Tibial artery (tissue), 1 donor: ENCODE measurements around the gene HELZ.

- PRO-cap, result no peak
Measured at GRCh38 chr17:66548067-66548562, 245.7 kb downstream of the PRKCA start.

DNA sequence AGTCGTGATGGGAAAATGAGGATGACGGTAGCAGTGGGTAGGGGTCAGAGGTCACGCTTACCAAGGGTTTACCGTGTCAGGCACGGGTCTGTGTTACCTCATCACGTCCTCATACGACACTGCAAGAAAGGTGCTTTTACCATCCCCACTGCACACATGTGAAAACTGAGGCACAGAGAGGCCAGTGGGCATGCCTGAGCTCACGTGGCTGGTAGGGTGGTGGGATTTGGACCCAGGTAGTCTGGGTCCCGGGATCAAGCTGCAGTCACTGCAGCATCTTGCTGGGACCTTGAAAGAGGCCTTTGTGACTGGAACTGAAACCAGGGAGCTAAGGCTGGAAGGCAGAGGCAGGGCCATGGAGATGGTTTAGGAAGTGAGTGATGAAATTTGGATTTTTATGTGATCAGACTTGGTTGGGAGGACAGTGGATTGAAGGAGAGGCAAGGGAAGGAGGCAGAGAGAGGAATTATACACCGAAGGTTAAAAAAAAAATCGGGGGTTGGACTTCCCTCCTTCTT is 255.5 kb upstream of the CACNG5 start:
- PRO-cap, result no peak

DNA sequence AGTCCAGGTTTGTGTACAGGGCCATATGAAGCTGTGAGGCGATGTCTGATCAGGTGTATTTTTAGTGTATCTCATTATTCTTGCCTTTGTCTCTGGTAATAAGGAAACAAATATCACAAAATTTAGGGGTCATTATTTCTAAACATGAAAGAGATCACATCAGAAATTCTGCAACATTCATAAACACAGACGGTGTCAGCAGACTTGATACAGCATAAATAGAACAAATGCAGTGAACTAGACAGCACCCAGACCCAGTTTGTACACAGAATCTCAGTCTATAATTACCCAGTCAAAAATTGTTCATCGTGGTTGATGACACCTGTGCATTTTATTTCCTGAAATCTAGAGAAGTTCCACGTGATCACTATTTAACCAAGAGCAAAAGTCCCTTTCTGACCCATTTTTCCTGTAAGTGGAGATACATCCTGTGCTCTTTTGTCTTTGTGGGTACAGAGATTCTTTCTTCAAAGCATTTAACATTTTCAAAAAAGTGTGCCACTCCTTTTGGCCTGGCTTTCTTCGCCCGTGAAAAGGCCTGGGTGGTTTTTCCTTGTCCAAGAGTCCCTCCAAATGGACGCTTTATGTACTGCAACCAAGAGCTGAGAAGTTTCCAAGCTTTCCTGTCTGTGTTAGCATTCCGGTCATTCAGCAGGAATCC is 161.4 kb upstream of the CACNG5 start:
- PRO-cap, result no peak

- PRO-cap, result no peak
Measured at GRCh38 chr17:66675807-66677001, 158.7 kb upstream of the CACNG5 start.

GRCh38 chr17:66711609-66712270 is 123.2 kb upstream of the CACNG5 start:
- PRO-cap, result no peak

DNA sequence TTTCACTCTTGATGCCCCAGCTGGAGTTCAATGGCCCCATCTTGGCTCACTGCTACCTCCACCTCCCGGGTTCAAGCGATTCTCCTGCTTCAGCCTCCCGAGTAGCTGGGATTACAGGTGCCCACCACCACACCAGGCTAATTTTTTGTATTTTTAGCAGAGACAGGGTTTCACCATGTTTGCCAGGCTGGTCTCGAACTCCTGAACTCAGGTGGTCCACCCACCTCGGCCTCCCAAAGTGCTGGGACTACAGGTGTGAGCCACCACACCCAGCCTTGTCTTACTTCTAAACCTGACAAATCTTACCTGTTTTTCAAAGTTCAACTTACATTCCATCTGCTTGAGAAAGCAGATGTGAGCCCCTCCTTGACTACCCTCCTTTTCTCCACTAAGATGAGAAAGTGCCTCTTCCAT is 73.1 kb downstream of the HELZ start:
- PRO-cap, result no peak

DNA sequence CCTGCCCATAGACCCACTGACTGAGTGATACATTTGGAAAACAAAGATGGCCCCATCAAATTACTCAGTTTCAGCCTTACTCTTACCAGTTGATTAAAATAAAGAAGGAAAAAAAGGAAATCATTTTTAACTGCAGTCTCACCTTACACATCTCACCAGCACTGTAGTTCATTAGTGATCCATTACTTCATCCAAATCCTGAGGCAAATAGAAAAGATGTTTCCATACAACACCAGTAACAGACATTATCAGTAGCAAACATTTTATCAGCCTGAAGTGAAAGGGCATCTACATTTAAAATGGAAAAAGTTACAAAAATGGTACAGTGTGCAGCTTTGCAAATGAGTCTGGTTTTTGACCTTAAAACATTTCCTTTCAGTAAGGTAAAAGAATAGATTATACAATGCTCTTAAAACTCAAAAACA is 1.3 kb downstream of the HELZ start:
- PRO-cap, result no peak

DNA sequence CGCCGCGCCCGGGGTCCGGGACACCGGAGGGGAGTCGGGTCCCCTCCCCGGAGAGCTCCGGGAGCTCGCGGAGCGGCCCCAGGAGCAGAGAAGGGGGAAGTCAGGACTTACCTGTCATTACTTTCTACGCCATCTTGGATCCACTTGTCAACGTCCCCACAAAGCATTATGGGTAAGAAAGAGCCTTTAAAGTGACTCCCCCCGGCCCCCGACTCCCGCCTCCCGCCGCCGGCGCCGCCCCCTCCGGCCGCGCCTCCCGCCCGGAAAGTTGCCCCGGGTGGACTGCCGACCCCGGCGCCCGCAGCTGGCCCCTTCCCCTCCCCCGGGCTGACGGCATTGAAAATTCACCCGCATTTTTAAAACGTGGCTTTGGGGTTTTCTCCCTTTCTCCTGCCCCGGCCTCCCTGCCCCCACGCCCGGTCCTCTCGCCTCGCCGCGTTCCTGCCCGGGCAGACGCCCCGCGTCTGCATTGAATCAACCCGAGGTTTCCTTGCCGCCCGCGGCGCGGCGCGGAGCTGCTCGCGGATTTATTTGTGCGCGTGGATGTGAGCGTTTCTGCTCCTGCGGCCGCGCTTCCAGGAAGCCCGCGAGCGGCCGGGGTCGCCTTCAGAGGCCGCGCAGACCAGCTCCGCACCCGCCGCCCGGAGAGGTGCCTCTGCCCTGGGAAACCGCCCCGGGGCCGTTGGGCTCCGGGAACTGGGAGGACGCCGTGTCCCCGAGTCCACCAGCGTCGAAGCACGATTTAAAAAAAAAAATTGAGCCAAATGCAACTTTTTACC is at the start of gene HELZ:
TSS of gene HELZ (minus strand) at position 160 of the 779 bp plus-strand sequence.
- PRO-cap, result bidirectional peak, plus-strand start at position 271 of the sequence, minus-strand start at position 160 of the sequence

- PRO-cap, result no peak
Measured at GRCh38 chr17:67245816-67246187, 806 bp upstream of the HELZ start.

- PRO-cap, result no peak
Measured at GRCh38 chr17:67327453-67327654, 39.0 kb downstream of the PSMD12 start.

DNA sequence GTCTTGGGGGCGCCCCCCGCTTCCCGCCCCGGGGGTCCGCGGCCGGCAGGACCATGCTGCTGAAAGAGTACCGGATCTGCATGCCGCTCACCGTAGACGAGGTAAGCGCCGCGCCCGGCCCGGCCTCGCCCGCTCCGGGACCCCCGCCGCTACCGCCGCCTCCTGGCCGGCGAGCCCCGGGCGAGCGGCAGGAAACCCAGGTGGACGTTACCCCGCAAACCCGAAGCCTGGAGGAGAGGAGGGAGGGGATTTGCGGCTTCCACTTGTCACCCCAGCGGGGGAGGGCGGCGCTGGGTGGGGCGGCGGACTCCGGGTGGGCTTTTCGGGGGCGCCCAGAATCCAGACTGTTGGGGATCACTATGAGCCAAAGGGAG is 1.0 kb downstream of the PITPNC1 start:
- PRO-cap, result no peak

- PRO-cap, result no peak
Measured at GRCh38 chr17:67400140-67400668, 23.1 kb downstream of the PITPNC1 start.

- PRO-cap, result no peak
Measured at GRCh38 chr17:67401637-67402207, 24.6 kb downstream of the PITPNC1 start.

DNA sequence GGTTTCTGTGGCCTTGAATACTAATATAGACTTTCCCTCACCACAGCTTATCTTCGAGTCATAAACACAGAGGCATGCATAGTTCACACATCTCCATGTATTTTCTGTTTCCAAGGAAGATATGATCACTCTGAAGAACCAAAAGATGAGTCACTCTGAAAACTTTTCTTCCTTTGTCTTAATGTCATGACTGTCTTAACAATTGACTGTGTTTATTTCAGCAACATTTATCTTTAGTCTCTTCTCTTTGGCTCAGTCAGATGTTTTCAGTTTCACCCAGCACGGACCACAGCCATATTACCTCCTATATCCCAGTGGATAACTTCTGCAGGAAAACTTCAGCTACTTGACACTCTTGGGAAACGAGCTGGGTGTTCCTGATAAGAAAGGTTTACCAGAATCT is 54.6 kb downstream of the PITPNC1 start:
- PRO-cap, result no peak

DNA sequence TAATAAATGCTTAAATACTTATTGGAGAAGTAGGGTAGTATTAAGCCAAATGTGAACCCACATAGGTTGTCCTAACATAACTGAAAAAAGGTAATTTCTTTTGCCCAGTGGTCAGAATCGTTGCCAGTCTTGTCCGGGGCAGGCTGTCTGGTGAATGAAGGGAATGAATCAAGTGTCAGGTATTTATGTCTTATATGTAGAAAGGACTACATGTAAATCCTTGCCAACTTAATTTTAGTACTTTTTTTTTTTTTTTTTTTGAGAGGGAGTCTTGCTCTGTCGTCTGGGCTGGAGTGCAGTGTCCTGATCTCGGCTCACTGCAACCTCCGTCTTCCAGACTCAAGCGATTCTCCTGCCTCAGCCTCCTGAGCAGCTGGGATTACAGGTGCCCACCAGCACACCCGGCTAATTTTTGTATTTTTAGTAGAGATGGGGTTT is 2.4 kb downstream of the BPTF start:
- PRO-cap, result no peak

- PRO-cap, result no peak
Measured at GRCh38 chr17:67947453-67948522, 48.5 kb downstream of the C17orf58 start.

DNA sequence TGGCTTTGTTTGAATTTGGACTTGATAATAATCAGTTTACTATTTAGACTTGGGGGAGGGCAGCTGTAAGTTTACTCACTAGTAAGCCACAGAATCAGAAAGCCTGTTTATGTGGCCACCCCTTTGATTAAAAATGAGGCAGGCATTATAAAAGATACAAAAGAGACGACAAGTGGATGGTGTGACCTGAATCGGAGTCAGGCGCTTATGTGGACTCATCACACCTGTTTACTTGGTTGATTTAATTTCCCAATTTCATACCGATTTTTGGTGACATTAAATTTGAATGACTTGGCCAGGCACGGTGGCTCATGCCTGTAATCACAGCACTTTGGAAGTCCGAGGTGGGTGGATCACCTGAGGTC is 9.0 kb downstream of the KPNA2 start:
- PRO-cap, result no peak

DNA sequence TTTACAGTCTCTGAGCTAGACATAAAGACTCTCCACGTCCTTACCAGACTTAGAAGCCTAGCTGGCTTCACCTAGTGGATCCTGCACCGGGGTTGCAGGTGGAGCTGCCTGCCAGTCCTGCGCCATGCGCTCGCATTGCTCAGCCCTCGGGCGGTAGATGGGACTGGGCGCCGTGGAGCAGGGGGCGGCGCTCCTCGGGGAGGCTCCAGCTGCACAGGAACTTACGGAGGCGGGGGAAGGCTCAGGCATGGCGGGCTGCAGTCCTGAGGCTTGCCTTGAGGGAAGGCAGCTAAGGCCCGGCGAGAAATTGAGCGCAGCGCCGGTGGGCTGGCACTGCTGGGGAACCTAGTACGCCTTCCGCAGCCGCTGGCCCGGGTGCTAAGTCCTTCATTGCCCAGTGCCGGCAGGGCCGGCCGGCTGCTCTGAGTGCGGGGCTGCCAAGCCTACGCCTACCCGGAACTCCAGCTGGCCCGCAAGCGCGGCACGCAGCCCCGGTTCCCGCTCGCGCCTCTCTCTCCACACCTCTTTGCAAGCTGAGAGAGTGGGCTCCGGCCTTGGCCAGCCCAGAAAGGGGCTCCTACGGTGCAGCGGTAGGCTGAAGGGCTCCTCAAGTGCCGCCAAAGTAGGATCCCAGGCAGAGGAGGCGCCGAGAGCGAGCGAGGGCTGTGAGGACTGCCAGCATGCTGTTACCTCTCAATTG is 78.5 kb upstream of the AMZ2 start:
- PRO-cap, result no peak

GRCh38 chr17:68183963-68184672 is 63.7 kb upstream of the AMZ2 start:
- PRO-cap, result no peak

- PRO-cap, result no peak
Measured at GRCh38 chr17:68356374-68357063, 65.2 kb downstream of the ARSG start.